B cell (primary cell): ENCODE measurements around a stretch of chr18.

DNA sequence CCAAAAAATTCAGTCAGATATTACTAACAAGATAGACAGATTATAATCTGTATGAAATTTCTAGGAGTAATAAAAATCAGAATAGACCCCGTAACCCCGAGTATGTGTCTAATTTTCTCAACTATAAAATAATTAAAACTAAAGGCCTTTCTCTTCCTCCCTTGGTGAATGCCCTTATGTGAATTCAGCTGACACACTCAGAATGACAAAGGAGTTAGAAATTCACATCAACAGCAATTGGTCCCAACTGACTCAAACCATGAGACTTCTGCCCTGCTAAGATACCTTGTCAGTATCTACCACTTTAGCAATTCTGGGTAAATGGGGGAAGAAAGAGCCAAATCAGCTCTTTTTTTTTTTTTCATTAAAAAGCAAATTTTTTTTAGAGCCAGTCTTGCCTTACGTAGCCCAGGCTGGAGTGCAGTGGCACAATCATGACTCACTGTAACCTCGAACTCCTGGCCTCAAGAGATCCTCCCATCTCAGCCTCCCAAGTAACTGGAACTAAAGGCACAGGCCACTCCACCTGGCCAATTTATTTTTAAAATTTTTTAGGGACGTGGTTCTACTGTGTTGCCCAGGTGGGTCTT lies 1.6 kb upstream of the PPP4R1 start:
- PRO-cap: no peak
- CAGE, long polyA plus RNA: no peak

DNA sequence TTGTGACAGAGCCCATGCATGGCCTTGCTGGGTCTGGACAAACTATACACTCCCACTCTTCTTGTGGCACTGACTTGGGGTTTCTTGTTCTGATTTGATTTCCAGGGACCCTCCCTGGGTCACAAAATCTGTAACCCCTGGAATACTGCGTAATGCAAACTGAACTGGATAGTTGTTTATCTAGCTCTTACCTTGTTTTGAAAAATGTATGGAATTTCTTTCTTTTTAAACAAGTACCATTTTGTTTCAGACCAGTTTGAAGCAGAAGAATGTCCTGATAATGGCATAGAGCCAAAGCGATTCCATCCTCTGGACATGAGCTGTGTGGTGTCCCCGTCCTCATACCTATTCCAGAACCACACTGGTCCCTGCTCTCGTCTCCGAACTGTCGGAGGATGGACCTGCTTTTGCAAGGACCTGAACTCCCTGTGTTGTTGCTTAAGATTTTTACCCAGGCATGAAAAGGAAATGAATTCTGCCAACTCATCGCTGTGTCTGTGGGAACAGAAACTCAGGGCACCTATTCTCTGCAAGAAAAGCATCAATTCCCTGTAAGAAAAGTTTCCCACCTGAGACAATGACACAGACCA lies 33.5 kb upstream of the PPP4R1 start:
- PRO-cap: no peak
- CAGE, long polyA plus RNA: no peak

- PRO-cap: unidirectional peak, minus-strand start at chr18:9711654
- CAGE, long polyA plus RNA: no peak
These were observed 3.5 kb downstream of the RAB31 start for GRCh38 chr18:9711479-9712059.

- PRO-cap: no peak
- CAGE, long polyA plus RNA: no peak
These were observed 49.7 kb downstream of the RAB31 start for GRCh38 chr18:9757606-9758480.

- PRO-cap: no peak
- CAGE, long polyA plus RNA: no peak
These were observed 53.7 kb upstream of the TXNDC2 start for GRCh38 chr18:9831912-9832581.

- PRO-cap: no peak
- CAGE, long polyA plus RNA: no peak
These were observed 47.4 kb upstream of the TXNDC2 start for GRCh38 chr18:9837898-9839229.

DNA sequence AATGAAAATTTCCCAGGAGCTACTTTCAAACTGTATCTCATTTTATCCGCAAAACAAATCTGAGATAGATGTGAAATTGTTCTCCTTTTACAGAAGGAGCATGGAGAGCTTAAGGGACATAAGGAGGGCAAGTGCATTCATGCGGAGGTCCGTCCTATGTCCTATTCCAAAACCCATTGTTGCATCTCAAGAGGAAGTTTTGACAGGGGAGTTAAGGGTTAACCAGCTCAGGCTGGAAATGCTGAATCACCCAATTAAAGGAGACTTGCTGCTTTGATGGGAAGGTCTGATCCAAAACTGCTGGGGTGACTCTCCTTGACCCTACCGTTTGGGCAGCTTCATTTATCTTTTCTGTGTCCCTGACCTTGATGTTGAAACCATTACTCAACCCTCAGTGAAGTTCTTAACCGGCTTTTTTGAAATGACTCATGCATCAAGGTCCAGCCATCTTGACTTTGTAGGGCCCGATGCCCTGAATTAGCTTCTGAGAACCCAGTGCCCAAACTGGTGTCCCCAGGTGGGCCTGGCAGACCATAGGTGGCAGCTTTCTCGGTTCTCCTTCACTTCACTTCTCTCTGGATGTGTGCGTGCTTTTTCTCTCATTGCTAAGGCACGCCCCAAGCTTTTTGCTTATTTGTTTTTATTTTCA lies 16.0 kb upstream of the TXNDC2 start:
- PRO-cap: no peak
- CAGE, long polyA plus RNA: no peak

DNA sequence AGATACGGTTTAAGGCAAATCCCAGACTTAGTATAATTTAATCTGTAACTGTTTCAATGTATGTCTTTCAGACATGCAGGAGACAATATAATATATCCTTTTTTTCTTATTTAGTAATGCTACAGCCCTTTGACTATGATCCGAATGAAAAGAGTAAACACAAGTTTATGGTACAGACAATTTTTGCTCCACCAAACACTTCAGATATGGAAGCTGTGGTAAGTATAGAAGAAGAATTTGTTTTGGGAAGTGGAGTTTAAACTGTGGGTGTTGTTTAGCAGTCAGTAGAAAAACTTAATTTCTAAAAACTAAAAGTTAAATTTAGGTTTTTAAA lies 22.1 kb downstream of the VAPA start:
- PRO-cap: no peak
- CAGE, long polyA plus RNA: no peak

DNA sequence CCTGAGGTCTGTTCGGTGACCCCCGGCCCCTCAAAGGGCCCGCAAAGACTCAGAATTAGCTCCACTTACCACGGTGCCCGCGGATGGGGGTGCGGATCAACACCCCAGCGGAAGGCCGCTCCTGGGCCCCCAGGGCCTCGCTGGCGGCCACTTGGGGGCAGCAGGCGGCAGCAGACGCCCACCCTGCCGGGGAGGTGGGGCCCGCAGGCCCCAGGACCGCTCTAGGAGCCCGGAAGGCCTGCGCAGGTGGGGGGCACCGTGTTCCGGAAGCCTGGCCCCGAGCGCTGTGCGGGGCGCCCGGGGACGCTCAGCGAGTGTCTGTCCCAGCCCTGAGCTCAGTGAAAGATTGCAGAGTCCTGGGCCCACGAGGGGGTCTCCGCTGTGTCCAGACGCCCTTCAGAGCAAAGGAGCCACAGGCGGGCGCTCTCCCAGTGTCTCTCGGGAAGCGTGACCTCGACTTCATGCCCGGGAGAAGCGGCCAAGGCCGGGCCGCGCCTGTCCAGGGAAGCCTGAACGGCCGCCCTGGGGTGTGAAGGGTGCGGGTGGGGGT lies 118.7 kb downstream of the VAPA start:
- PRO-cap: bidirectional peak, plus-strand start at position 261 of the sequence, minus-strand start at position 288 of the sequence
- CAGE, long polyA plus RNA: start-site peak on the plus strand centred at position 275 of the sequence, 29 bp wide, 11 and 5 reads in 2 replicates

DNA sequence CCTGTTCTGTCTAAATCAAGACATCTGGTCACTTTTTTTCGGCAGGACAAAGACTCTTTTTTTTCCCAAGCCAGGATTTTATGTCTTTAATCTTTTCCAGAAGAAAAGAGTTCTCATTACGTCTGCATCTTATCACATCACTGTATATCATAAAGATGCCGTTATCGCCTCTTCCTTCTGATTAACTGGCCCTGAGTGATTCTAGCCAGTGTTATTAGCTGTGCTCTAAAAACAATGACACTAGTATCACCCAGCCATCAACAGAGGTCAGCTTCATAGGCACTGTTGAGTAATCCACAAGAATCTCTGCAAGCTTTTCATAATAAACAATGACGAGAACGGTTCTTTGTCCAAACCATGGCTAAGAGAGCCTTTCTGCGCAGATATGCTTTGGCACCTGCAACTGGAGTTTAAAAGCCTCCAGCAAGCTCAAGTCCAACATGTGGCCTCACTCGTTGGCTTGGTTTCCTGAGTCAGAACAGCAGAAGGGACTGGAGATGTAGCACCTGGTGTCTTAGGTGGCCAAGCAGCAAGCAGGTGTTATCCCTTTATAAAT lies 138.3 kb downstream of the VAPA start:
- PRO-cap: no peak
- CAGE, long polyA plus RNA: no peak

- PRO-cap: no peak
- CAGE, long polyA plus RNA: no peak
These were observed 207.0 kb upstream of the APCDD1 start for GRCh38 chr18:10247190-10248046.

DNA sequence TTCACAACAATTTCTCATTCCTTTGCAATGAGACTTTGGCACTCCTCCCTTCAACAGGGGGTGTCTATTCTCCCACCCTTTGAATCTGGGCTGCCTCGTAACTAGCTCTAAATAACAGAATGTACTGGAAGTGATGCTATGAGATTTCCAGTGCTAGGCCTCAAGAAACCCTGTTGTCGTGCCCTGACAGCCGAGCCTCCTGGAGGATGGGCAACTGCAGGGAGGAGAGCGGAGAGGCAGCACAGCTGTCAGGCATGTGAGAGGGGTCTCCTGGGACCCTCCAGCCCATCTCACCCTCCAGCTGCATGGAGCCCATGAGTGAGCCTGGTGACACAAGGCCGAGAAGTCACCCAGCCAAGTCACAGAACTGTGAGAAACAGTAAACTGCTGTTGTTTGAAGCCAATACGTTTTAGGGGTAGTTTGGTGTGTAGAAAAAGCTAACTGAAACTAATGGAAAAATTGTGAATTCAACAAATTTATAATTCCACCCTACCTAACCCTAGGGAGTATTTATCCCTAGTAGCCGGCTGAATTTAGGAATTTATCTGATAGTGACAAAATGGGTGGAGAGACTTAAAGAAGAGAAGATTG lies 103.0 kb upstream of the APCDD1 start:
- PRO-cap: no peak
- CAGE, long polyA plus RNA: no peak

GRCh38 chr18:10453095-10453573 lies 1.3 kb upstream of the APCDD1 start:
- PRO-cap: no peak
- CAGE, long polyA plus RNA: no peak

GRCh38 chr18:10476274-10476603 lies 21.8 kb downstream of the APCDD1 start:
- PRO-cap: no peak
- CAGE, long polyA plus RNA: no peak

DNA sequence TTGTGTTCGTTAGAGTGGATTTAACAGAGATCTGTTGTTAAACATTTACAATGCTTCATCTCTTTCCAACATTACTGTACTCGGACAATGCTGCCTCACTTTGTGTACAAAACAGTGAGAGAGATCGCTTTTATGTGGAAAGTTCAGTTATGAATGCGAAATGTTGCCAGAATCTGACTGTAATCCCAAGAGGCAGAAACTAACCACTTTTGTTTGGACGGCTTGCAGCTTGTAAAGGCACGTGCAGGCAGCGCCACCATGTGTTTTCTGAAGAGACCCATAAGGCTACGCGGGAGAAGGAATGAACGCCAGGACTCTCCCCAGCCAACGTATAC lies 5.8 kb upstream of the NAPG start:
- PRO-cap: no peak
- CAGE, long polyA plus RNA: no peak

DNA sequence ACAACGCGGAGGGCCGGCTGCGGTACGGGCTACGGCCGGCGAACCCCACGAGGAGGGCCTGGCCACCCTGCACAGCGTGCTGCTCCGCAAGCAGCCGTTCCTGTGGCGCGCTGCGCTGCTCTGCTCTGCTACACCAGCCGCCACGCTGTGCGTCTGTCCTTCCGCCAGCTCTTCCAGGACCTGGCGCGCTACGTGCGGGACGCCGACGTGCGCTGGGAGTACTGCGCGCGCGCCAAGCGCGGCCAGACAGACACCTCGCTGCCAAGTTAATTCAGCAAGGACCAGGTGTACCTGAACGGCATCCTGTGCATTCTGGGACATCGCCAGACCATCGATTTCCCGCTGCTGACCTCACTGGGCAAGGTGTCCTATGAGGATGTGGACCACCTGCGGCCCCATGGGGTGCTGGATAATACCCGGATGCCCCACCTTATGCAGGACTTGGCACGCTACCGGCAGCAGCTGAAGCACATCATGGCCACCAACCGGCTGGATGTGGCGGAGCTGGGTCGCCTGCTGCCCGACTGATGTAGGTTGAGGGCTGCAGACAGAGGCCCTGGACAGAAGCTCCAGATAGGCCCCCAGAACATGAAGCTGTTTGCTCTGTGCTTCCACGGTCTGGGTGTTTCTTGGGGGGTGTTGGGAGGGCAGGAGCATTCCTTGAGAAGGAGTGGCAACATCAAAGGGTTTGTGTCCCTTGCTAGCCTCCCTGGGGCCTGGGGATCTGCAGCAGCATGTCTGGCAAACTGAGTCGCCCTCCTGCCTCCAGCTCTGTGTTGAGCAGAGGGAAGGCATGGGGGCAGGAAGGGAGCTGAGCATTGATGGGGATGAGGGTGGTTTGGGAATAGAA lies 200.8 kb downstream of the NAPG start:
- PRO-cap: no peak
- CAGE, long polyA plus RNA: no peak

- PRO-cap: no peak
- CAGE, long polyA plus RNA: no peak
These were observed 222.0 kb downstream of the PIEZO2 start for GRCh38 chr18:10927350-10927875.

DNA sequence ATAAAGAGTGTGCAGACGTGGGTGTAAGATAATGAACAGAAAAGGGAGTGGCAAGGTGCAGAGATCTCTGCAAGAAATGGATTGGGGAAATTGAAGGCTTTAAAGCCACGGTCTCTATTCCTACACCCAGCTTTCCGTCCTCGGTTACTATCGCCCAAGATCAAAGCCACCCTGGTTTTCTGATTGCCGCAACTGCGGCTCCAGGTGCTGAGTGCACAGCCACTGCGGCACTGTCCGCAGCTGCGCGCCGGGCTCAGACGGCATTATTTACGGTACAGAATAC lies 285 bp upstream of the GNAL start:
- PRO-cap: no peak
- CAGE, long polyA plus RNA: no peak

GRCh38 chr18:11751722-11753157 lies 63.2 kb downstream of the GNAL start:
- PRO-cap: no peak
- CAGE, long polyA plus RNA: no peak

- PRO-cap: no peak
- CAGE, long polyA plus RNA: no peak
These were observed 20.2 kb downstream of the IMPA2 start for GRCh38 chr18:12001402-12001924.